Gallbladder (tissue), 1 donor: ENCODE measurements around a stretch of chr10.

DNA sequence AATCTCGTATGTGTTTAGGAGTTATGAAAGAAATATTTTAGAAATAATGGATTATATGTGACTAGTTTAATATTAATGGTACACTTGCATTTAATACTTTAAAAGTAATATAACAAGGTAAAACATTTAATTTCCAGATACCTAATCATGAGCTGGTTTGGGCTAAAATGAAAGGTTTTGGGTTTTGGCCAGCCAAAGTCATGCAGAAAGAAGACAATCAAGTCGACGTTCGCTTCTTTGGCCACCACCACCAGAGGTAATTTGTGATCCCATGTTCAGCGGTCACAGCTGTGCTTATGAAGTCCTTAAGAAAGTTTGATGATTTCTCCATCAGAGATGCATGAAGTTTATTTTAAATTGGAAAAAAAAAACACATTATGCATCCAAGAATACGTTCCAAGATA is 106.6 kb downstream of the ZMYND11 start:
- PRO-cap: no peak

DNA sequence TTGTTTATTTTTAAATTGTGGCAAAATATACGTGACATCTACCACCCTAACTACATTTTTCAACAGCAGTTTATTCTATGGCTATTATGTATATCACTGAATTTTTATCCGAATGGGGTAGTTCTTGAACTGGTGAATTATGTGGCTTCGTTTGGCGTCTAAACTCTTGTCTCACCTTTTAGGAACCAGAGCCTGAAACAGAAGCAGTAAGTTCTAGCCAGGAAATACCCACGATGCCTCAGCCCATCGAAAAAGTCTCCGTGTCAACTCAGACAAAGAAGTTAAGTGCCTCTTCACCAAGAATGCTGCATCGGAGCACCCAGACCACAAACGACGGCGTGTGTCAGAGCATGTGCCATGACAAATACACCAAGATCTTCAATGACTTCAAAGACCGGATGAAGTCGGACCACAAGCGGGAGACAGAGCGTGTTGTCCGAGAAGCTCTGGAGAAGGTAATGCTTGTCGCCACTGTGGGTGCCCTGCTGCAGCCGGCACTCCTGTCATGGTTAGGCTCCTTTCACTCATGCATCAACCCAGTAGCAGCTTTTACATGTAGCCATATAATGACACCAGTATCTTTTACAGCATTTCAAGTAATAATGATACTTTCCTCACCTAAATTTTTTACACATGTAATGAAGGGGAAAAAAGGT is 113.0 kb downstream of the ZMYND11 start:
- PRO-cap: no peak

GRCh38 chr10:315363-316478 is 180.5 kb downstream of the ZMYND11 start:
- PRO-cap: no peak

DNA sequence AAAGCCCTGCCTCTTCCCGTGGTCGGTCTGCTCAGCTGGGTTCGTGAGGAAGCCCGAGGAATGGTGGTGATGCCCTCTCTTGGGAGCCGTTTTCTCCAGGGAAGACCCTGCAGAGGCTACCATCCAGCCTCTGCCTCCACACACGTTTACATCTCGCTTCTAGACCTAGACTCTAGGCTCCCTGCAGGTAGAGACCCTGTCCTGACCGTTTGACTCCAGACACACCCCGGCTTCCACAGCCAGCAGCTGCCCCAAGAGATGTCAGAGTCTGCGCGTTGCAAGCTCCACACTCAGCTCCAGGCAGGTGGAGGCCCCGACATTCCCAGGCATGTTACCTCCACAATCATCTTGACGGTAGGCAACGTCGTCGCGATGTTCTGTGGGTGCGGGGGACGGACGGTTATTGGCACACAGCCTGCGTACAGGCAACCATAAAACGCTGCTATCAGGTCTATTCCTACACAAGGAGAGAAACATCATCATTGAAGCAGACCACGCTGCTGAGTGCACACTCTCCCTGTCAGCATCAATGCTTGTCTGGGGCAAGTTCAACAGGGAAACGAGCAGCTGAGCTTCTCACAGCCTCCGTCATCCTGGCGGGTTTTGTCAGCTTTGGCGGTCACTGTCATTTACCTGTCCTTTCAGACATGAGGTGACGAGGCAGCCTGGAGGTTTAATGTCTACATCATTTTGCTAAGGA is 213.2 kb downstream of the ZMYND11 start:
- PRO-cap: no peak

GRCh38 chr10:394549-395303 is 259.5 kb downstream of the ZMYND11 start:
- PRO-cap: no peak

- PRO-cap: no peak
Observed at GRCh38 chr10:437377-437718, 252.1 kb downstream of the DIP2C start.

- PRO-cap: bidirectional peak, plus-strand start at chr10:514354, minus-strand start at chr10:514181
Observed at GRCh38 chr10:514020-514566, 175.4 kb downstream of the DIP2C start.

GRCh38 chr10:611102-611357 is 78.4 kb downstream of the DIP2C start:
- PRO-cap: no peak

DNA sequence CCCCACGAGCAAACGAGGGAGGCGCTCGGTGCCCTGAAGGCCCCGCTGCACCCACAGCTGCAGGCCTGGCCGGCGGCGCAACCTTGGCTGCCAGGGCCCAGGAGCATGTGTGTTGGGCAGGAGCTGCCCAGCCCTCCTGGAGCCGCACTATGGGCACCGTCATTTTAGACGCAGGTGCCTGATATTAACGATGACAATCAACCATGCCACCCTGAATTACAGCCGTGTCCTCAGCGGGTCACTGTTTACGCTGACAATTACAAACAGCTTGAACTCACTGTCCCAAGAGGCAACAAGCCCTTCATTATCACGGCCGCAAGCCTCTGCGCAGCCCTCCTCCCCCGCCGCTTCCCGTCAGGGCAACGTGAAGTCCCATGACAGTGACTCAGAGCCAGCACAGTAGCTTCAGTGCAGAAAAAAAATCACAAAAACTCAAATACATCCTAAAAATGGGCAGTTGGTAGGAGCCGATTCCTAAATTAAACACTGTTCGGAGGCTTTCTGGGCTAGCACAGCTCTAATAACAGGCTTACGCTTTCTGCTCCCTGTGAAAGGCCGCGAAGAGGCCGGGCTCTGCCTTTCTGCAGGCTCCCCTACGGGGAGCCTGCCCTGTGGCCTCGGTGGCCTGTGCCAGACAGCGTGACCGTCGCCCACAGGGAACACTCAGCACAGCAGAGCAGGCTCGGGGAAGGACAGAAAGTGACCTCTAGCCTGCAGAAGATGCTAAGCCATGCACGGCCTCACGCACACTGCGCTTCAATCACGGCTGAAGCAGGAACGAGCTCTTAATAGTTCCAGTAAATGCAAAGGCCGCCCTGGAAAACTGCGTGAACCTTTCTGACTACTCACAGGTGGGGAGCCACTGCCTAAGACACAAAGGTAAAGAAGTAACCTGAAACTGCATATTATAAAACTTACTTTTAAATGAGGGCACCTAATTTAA is 64.3 kb downstream of the DIP2C start:
- PRO-cap: bidirectional peak, plus-strand start at position 486 of the sequence, minus-strand start at position 296 of the sequence

- PRO-cap: bidirectional peak, plus-strand start at chr10:633552, minus-strand start at chr10:633466
Observed at GRCh38 chr10:633044-633992, 56.1 kb downstream of the DIP2C start.

- PRO-cap: no peak
Observed at GRCh38 chr10:645487-645990, 43.9 kb downstream of the DIP2C start.

GRCh38 chr10:663695-664689 is 25.5 kb downstream of the DIP2C start:
- PRO-cap: bidirectional peak, plus-strand start at chr10:663936, minus-strand start at chr10:663822; bidirectional peak, plus-strand start at chr10:664577, minus-strand start at chr10:664462

GRCh38 chr10:986990-988183 is 847 bp upstream of the GTPBP4 start:
- PRO-cap: bidirectional peak, plus-strand start at chr10:988018, minus-strand start at chr10:987930

DNA sequence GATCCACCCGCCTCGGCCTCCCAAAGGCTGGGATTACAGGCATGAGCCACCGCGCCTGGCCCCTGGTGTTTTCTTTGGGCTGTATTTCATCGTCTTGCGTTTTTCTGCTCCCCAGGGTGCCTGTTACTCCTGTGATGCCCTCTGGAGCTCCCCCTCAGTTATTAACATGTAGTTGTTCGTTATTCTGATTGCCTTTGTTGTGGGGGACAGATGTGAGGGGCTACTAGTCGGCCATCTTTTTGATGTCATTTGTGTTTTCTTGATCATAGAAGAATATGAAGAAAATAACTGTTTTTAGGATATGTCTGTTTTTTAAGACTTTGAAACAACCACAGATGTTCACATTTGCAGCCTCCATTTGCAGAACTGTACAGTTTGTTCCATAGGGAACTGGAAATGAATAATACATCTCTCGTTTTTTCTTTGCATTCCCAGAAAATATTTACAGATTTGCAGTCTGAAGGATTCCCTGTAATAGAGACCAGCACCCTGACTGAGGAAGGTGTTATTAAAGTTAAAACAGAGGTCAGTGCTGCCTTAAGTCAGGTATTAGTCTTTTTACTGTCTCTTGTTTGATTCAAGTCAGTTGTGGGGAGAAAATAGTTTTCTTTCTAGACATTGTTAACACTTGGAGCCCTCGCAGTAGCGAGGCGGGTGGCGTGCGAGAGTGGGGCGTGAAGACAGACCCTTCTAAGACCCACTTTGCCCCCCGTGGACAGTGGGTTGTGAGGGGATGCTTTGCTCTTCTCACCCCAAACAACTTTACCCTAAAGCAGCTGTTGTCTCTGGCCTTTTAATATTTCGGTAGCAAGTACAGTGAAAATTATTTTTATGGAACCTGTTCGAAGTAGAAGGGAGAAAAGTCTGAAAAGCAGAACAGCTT is 17.4 kb downstream of the GTPBP4 start:
- PRO-cap: no peak

GRCh38 chr10:1012053-1012802 is 13.4 kb downstream of the IDI2 start:
- PRO-cap: no peak

- PRO-cap: no peak
Observed at GRCh38 chr10:1039696-1040609, 9.0 kb downstream of the IDI1 start.

- PRO-cap: bidirectional peak, plus-strand start at chr10:1049095, minus-strand start at chr10:1048886
Observed at GRCh38 chr10:1048827-1048983, 214 bp downstream of the IDI1 start.

DNA sequence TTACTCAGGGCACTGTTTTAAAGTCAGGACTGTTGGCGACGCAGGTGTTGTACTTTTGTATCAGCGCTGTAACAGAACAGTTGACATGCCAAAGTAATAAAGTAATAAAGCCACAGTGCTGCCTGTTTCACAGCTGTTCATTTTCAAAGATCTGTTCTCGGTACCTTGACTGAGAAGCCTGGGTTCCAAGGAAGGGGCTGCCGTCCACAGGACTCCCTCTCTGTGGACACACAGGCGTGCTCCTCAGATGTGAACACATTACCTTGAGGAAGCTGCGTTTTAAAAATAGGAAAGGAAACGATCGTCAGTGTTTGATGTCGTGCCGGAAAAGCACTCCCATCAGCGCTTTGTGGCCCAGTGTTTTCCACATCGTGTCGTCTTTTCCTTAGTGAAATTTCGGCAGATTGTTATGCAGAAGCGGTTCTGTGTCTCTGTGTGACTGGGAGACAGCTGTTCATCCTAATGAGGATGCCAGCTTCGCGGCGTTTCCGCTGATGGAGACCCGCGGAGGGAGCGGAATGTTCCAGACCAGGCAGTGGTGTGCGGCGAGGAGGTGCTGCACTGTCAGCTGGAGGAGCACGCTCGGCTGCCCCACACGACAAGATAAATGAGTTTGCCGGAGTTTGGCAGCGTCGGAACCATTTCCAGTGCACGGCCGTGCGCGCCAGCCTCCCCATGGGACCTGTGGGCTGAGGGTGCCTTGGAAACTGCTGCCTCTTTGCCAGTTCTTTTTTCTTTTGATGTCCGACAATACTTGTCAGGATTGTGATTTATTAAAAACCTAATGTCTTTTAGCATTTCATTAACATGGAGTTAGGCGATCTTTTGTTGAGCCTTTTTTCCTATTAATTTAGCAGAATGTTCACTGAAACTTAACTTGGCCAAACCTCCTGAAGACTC is 64.5 kb downstream of the WDR37 start:
- PRO-cap: no peak

- PRO-cap: no peak
Observed at GRCh38 chr10:1243620-1244194, 187.5 kb downstream of the WDR37 start.

- PRO-cap: no peak
Observed at GRCh38 chr10:1289676-1290028, 233.5 kb downstream of the WDR37 start.